GM23248 (cell line): Measurements from ENCODE around the gene F5.

GRCh38 chr1:168354126-168354978 is 73.7 kb downstream of the TBX19 start:
- RAMPAGE, long total RNA = no peak

- RAMPAGE, long total RNA = no peak
Observed at GRCh38 chr1:168531497-168532050, 12.2 kb downstream of the XCL2 start.

GRCh38 chr1:168551687-168552267 is 8.0 kb upstream of the XCL2 start:
- RAMPAGE, long total RNA = no peak

- RAMPAGE, long total RNA = no peak
Observed at GRCh38 chr1:168613681-168614730, 37.6 kb downstream of the XCL1 start.

- RAMPAGE, long total RNA = no peak
Observed at GRCh38 chr1:169046338-169046708, 60.2 kb upstream of the ATP1B1 start.

- RAMPAGE, long total RNA = no peak
Observed at GRCh38 chr1:169047082-169047277, 59.5 kb upstream of the ATP1B1 start.

- RAMPAGE, long total RNA = no peak
Observed at GRCh38 chr1:169048167-169048535, 58.3 kb upstream of the ATP1B1 start.

- RAMPAGE, long total RNA = no peak
Observed at GRCh38 chr1:169112134-169112705, 5.7 kb downstream of the ATP1B1 start.

DNA sequence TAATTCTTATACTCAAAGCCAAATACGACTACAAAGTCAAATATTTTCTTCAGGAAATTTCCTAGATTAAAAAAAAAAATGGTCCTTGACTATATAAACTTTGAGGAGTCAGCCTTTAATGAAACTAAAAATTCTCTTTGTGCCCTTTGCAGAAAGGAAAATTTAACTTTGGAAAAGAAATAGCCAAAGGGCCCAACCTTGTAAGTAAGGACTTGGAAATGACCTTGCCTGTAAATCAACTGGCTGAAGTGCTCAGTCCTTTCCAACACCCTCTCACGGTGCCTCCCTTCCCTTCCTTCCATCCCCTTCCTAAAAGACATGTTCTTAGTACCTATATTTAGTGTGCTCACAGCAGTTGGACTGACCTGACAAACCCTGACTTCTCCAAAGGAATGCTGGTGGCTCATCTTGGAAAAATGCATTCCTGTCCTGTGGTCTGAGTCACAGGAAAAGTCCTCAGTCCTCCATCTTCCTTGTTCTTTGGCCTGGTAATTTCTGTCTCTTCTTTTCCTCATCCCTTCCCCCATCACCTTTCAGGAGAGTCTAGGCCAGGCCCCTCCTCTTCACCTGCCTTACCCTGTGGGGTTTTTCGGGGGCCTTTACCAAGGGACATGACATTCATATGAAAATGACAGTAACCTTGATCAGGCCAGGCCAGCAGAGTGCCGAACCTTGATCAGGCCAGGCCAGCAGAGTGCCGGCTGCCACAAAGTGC is 7.0 kb downstream of the ATP1B1 start:
- RAMPAGE, long total RNA = no peak

DNA sequence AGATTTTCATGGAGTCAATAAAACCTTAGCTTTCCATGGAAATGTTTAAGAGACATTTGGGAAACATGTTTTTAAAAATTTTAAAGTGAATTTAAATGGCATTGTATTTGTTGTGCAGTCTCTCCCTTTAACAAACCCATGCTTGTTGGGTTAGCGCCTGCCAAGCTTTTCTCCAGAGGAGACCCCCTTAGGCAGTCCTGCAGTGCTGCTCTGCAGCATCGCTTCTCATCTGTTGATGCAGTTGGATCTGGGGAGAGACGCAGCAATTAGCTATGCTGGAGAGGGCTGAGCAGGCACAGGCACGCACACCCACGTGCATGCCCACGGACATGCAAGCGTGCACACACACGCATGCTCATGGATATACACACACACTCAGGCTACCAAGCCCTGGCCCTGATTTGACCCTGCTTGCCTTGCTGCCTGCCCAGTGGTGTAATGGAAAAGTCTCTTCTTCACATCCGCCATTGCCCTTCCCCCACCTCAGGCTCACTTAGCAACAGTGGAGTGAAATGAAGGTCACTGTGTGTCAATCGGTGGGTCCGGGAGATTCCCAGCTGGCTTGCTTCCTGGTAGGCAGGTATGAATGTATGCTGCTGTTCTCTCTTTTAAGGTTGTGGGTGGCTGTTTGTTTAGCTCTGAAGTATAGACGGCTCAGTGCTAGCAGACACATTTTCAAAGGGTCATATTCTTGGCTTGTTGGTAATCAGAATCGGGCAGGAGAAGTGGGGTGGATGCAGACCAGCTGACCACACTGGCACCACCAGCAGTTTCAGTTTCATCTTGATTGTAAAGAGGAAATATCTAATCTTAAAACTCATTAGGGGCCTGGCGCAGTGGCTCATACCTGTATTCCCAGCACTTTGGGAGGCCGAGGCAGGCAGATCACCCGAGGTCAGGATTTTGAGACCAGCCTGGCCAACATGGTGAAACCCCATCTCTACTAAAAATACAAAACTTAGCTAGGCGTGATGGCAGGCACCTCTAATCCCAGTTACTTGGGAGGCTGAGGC is 9.6 kb downstream of the ATP1B1 start:
- RAMPAGE, long total RNA = no peak

DNA sequence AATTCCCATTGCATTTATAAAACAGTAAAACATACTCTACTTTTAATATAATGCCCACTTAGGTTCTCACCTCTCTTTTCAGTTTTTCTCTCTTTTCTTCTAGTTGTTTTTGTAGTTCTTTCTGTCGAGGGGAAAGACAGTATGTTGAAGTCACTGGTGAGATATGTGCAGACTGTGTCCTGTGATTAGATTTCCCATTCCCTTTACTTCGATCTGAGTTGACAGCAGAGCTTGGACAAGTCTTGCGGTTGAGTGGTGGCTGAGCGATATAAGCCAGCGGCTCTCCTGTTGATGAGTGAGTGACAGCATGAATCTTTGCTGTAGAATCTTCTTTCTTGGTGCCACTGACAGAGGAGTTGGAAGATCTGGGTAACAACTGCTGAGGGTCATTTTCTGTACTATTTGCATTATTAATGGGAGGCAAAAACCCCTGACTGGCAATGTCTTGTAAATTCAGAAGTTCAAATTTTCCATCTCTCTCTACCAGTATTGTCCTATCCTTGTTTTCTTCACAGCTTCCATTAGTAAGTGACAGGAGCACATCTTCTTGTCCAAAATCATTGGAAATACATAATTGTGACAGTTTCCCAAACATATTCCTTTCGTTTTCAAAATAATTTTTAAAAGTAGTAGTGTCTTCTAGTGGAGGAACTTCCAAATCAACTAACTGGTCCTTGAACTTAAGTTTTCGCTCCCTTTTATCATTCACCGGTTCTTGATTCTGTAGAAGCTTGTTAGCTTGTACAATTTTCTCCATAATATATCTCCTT is 5.8 kb downstream of the CCDC181 start:
- RAMPAGE, long total RNA = no peak

- RAMPAGE, long total RNA = no peak
Observed at GRCh38 chr1:169586144-169587190, at the start of gene F5. F5 (minus strand) TSS chr1:169586481.

- RAMPAGE, long total RNA = no peak
Observed at GRCh38 chr1:170494313-170494838, 37.6 kb upstream of the GORAB start.

GRCh38 chr1:170665602-170666199 is 1.8 kb downstream of the PRRX1 start:
- RAMPAGE, long total RNA = no peak

GRCh38 chr1:170882869-170883405 is 52.4 kb upstream of the MROH9 start:
- RAMPAGE, long total RNA = no peak

- RAMPAGE, long total RNA = no peak
Observed at GRCh38 chr1:171220535-171221195, 27.6 kb upstream of the FMO1 start.

GRCh38 chr1:171221761-171222783 is 26.2 kb upstream of the FMO1 start:
- RAMPAGE, long total RNA = no peak

- RAMPAGE, long total RNA = no peak
Observed at GRCh38 chr1:171257691-171258311, 9.5 kb downstream of the FMO1 start.

DNA sequence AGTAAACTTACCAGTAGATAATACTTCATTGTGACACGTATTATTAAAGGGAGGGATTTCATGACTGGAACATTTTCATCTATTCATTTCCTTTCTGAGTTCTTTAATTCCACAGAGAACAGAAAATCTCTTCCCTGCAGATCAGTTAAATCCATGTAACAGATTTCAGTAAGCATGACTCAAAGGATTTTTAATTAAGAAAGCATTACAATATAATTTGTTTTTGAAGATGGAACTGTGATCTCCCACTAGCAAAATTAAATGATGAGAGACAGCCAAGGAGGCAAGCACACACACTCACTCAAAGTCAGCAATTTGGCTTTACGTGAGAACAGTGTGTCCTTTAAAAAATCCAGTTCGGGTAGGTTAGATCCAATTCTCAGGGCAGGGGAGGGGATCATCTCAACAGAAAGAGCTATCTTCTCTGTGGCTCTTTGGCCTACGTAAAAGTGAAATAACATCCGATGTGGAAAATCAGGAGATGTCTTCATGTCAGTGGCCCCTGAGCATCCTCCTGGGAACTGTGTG is 10.7 kb upstream of the MYOC start:
- RAMPAGE, long total RNA = no peak

DNA sequence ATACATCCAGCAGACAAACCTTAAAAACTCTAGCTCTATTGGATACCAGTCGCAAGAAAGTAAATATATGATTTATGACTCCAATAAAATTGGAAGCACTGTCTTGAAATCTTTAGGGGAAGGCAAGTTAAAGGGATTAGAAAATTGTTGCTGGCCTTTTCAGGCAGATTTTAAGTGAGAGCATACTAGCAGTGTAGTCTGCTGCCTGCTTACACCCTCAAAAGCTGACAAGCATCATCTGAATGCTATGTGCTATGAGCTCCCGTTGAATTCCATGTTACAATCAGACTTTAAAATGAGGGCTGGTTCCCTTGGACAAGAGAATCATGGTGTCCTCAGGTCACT is 271.2 kb upstream of the C1orf105 start:
- RAMPAGE, long total RNA = no peak